ENCODE results near the genes GYS2, KCNJ8, ETNK1 and BCAT1.

GRCh38 chr12:20369417-20370635 is 1.5 kb downstream of the PDE3A start:
- PRO-cap, result bidirectional peak, plus-strand start at chr12:20369696, minus-strand start at chr12:20369703

- PRO-cap, result no peak
Measured at GRCh38 chr12:20396250-20396700, 27.9 kb downstream of the PDE3A start.

DNA sequence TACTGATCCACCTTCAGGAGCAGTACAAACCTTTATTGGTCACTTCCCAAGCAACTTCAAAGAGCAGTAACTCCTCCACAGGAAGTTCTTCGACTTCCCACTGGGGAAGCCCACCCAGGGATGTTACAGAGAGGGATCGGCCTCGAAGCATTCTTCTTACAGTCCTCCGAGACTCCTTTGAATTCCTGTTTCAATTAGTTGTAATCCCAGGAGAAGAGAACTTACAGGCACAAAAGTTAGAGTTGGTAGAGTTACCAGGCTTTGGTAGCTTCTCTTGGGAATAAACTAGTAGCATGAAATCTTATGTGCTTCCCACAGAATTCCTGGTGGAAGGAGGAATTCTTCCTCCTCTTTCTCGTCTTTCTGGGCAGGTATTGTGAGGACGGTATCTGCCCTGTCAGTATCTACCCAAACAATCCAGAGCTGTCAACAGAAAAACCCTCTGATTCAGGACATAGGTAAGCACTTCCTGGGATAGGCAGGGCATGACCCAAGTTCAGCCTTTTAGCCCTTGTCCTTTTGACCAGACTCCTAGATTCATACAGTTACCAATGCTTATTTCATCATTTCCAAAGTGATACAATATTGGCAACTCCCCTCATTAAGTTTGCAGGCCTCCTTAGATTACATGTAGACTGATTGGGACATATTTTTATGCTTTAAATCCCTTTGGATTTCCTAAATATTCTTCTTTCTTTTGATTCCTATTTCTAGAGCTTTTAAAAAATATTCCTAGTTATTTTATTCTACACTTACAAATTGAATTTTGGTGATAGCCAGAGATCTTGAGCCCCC is at the start of gene GYS2:
Gene GYS2 (minus strand): TSS at position 406 of the 795 bp plus-strand sequence.
- PRO-cap, result no peak

DNA sequence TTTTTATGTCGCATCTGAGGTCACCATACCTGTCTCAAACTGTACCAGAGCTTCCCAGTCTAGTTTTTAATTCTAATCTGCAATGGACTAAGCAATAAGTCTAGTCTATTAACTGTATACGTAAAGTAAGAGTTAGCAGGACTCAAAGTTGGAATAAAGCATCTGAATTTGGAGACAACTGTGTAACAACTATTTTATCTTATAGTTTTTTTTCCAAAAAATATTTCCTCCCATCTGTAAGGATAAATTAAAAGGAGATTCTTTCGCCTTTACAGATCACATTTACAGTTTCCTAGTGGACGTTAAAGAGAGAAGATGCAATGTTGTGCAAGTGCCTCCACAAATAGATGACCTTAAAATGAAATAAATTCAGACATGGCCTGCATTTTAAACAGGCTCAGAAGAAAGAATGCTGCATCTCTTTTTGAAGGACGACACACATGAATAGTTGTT is 1.6 kb downstream of the LDHB start:
- PRO-cap, result no peak

DNA sequence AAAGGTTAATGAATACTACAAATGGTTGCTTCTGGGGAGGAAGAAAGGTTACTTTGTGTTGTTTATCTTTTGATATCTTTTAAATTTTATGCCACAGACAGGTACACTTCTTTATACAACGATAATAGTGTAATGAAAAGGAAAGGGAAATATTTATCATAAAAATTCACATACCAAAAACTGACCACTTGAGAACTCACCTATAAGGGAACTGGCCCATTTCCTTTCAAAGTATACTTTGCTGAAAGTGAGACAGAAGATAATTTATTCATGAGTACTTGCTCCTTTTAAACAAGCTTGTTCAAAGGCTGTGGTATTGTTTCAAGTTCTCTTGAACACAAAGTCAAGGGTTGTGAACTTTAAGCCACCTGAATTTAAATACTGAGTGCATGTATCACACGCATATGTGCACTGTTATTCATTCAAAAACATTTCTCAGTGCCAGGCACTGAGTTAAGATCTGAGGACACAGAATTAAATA is 19.0 kb upstream of the LDHB start:
- PRO-cap, result no peak

- PRO-cap, result no peak
Measured at GRCh38 chr12:21773820-21774237, 677 bp downstream of the KCNJ8 start.

- PRO-cap, result no peak
Measured at GRCh38 chr12:21774298-21775299, at the start of gene KCNJ8. TSS of gene KCNJ8 (minus strand) at chr12:21774706.

DNA sequence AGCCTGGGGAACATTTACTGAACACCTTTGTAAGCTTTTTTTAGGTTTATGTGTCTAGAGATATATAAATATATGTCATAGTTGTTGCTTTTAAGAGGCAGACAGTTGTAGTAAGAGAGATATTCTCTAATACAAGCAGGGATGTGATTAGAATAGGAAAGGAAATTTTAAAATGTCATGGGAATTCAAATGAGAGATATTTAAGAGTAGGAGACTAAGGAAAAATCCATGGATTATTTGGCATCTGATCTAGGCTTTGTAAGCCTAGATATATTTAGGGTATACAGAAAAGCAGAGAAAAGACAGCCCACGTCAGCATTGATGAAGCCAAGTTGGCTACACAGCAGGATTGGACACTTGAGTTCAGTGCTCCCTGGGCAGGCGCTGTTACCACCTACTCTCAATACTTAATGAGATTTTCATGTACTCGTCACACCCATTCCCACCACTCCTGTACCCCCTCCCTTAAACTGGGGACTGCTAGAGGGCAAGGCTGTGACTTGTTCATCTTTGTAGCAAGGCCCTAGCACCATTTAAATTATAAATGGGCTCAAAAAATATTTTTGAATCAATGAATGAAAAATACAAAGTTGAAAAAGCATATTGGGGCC is 1.7 kb upstream of the KCNJ8 start:
- PRO-cap, result no peak

DNA sequence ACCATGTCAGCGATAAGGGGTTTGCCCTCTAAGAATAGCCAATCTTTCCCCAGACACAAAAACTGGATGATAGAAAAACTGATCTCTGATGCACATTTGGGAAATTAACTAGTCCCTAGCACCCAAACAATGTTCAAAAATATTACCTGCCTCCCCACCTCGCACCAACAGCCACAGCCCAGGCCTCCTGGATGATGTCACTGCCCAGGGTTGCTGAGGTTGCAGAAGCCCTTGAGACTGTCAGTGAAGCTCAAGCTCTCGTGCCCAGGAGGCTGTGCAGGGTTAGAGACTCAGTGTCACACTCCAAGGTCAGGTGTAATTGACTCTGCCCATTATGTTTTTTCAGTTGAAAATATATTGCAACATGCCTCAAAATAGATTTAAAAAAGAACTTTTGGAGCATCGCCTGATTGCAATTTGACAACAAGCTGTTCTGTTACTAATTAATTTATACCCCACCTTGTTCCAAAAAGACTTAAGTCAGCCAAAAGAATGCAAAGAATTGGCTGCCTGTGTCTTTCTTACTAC is 72.2 kb downstream of the CMAS start:
- PRO-cap, result no peak

- PRO-cap, result no peak
Measured at GRCh38 chr12:22332873-22333733, 1.4 kb downstream of the ST8SIA1 start.

- PRO-cap, result no peak
Measured at GRCh38 chr12:22409135-22409444, 74.6 kb upstream of the ST8SIA1 start.

DNA sequence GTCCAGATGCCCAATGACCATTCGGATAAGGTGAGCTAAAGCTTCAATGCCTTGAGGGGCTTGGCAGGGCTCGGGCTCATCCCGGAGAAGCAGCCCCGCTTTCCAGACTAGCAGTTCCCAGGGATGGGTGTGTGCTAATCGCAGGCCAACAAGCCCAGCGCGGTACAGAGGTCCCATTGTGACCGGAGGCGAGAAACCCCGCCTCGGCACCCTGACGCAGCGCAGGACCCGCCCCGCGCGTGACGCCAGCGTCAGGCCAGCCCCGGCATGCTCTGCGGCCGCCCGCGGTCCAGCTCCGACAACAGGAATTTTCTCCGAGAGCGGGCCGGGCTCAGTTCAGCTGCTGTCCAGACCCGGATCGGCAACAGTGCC is at the start of gene ETNK1:
Gene ETNK1 (plus strand): TSS at position 275 of the 372 bp plus-strand sequence.
- PRO-cap, result bidirectional peak, plus-strand start at position 301 of the sequence, minus-strand start at position 129 of the sequence

- PRO-cap, result no peak
Measured at GRCh38 chr12:24538047-24538403, 410.9 kb downstream of the BCAT1 start.

DNA sequence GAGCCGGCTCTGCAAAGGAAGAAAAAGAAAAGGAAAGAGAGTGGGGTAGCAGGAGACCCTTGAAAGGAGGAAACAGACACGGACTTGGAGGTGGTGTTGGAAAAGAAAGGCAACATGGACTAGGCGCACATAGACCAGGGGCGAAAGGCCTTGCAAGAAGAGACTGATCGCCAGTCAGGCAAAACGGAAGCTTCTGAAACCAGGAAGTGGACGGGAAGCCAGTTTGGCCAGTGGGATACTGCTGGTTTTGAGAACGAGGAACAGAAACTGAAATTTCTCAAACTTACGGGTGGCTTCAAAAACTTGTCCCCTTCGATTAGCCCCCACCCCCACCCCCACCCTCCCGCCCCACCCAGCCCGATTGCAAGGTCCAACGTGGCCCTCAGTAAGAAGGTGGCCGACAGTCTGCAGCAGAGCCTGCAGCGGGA is 364.9 kb downstream of the BCAT1 start:
- PRO-cap, result no peak

DNA sequence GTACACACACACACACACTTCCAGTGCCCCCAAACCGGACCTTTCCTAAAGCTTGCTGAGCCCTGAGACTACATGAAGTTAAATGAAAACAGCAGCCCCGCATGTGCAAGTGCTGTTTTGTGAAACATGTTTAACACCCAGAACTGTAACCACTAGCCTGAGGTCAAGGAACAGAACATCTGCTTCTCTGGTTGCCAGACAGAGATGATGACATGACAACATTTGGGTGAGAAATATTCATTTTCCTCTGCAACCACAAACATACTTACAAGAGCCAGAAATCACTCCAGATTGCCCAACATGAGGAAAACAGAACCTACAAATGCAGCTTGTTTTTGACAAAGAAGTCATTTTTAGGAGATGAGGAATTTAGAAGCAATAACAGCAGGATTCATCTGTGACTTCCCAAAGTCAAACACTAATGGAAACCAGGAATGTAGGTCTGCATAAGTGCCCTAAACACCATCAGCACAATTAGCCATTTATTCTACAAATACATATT is 110.3 kb downstream of the BCAT1 start:
- PRO-cap, result no peak

GRCh38 chr12:24948800-24949663 is at the start of gene BCAT1:
TSS of gene BCAT1 (minus strand) at chr12:24949101.
- PRO-cap, result bidirectional peak, plus-strand start at chr12:24949188, minus-strand start at chr12:24949053

DNA sequence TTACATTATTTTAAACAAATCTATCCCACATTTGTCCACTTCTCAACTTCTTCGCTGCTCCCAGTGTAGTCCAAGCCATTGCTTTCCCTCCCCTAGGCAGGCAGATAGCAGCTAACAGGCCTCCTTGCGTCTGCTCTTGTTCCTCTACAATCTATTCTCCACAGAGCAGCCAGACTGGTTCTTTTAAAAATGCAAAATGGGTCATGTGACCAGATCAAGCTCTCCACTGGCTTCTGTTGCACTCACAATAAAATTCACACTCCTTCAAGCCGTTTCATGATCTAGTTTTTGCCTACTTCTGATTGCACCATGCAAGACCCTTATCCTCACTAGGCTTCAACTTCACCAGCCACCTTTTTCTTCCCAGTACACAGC is 6.0 kb upstream of the KRAS start:
- PRO-cap, result no peak

- PRO-cap, result no peak
Measured at GRCh38 chr12:25322316-25322654, 71.6 kb upstream of the KRAS start.

DNA sequence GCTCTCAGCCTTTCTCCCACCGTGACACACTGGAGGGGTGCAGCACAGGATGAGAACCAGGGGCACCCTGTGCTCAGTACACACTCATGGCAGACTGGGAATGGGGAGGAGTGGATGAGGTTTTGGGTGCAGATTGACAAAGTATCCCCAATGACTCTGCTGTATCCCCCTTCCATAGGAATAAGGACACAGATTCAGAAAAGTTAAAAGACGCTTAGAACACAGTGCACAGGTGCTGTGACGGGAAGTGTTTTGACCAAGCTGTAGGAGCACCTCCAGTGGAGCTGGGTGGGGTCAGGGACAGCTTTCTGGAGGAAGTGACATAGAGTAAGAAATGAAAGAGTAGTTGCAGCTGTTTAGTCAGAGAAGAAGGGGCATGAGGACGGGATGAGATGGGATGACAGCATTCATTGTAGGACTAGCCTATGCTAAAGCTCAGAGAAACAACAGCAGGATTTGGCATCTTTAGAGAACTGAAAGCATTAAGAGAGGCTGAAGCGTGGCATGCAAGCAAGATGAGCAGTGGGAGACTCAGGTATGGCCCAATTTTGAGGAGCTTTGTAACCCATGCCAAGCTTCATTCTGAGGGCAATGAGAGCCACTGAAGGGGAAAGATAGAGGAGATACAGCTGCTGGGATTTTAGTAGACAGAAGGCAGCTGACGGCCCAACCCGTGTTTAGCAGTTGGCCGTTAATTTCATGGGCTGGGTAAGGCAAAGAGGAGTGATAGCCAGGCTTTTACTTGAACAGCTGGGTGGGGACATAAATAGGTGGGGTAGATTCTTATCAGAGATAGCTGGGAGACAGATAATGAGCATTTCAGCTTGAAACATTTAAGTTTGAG is 131.7 kb upstream of the KRAS start:
- PRO-cap, result no peak

- PRO-cap, result no peak
Measured at GRCh38 chr12:25630504-25631013, 77.5 kb upstream of the LMNTD1 start.